Cerebellum (tissue), 5 donors: ENCODE results near the gene TDG.

DNA sequence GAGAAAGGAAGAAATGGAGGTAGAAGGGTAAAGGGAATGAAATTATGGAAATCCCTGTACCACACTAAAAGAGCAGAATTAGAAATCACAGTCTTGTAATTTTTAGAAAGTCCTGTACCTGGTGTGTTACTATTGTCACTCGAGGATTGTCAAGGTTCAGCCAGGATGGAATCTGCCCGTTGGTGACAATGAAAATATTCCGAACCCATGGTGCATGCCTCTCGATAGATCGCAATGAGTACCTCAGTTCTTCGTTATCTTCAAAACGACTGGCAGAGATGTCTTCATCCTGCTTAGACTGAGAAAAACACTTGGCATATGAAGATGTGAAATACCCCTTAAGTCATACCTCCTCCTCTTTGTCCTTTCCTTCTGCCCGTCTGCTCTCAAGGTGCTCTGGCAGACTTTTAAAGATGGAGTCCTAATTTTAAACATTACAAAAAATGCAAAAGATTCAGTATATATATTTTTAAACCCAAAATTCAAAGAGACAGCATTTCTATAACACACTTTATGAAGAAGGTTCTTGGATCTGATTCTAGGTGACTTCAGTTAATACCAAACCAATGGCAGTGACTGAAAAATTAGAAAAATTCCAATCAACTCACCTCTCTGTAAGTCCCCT is 31.1 kb upstream of the SYCP3 start:
- PRO-cap, 3 experiments, result no peak in any of the 3 experiments
- RAMPAGE, long total RNA, result no peak

- PRO-cap, 3 experiments, result no peak in any of the 3 experiments
- RAMPAGE, long total RNA, result no peak
These were observed 38.1 kb upstream of the SYCP3 start for GRCh38 chr12:101777176-101777995.

- PRO-cap, 3 experiments, result no peak in any of the 3 experiments
- RAMPAGE, long total RNA, result no peak
These were observed 47.9 kb downstream of the DRAM1 start for GRCh38 chr12:101925142-101925777.

DNA sequence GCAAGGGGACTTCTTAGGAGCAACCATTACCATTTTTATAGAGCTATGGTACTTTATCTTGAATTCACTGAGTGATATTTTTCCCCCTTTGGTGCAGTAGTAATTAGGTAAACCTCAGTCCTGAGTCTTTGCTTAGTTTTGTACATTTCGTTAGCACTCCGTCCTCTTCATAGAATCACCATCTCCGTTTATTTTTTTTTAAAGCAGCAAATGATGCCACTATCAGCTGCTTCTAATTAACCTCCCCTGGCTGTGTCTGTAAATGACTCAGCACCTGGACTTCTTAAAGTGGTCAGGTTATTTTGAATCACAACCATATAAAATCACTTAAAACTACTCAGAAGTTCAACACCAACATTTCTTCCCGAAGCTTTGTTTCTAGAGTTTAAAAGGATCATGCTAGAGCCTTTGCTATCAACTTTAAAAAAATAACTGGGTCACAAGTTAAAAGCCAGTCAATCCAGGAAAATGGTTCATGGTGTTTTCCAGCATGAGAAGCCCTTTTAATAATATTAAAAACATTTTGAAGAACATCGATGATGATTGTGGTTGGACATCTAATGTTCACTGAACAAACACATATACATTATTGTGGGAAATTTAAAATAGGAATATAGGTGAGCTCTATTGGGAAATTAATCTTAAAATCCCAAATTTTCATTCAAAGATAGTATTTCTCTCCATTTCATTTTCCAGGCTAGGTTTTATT is 6.2 kb upstream of the WASHC3 start:
- PRO-cap, 3 experiments, result no peak in any of the 3 experiments
- RAMPAGE, long total RNA, result no peak

DNA sequence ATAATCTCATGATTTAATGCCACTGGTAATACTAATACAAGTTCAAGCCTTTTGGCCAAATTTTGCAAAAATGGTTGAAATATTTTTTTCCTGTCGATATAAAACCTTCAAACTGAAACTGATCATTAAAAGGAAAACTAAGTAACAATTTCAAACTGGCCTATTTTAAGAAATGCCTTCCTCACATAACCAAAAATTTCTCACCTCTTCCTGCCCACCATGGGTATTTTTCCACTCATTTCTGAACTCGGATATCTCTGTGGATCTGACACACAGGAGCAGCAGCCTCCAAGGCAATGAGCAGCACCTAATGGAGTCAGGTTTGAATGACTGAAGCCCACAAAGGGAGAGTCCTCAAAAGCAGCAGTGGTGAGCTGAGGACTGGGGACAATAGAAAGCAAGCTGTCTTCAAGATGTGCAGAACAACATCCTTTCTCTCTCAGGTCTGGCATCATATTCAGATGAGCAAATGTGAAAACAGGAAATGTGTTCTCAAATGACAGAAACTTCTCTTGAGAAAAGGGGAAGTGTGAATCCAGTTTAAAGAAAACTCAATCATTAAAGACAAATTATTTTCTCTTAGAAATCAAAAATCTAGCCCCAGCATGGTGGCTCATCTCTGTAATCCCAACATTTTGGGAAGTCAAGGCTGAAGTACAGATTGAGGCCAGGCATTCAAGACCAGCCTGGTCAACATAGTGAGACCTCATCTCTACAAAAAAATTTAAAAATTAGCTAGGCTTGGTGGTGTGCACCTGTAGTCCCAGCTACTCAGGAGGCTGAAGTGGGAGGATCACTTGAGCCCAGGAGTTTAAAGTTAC is 54.3 kb downstream of the C12orf42 start:
- PRO-cap, 3 experiments, result no peak in any of the 3 experiments
- RAMPAGE, long total RNA, result no peak

DNA sequence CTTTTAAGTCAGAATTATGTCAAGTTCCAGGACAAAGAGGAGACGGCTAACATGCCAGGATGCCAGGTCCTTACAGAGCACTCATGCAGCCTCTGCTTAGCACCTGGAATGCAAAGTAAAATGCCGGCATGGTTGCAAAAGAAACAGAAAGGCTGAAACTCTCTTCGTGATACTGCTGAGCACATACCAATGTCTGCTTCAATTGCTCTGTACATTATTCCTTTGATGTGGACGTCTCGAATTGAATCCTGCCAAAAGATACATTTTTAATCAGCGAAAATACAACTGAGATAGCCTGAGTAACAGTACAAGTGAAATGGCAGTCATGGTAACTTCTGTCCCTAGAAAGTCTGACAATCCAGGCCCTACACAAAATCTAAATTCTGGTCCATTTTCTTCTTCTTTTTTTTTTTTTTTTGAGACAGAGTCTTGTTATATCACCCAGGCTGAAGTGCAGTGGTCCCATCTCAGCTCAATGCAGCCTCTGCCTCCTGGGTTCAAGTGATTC is 47.2 kb downstream of the NT5DC3 start:
- PRO-cap, 3 experiments, result no peak in any of the 3 experiments
- RAMPAGE, long total RNA, result no peak

DNA sequence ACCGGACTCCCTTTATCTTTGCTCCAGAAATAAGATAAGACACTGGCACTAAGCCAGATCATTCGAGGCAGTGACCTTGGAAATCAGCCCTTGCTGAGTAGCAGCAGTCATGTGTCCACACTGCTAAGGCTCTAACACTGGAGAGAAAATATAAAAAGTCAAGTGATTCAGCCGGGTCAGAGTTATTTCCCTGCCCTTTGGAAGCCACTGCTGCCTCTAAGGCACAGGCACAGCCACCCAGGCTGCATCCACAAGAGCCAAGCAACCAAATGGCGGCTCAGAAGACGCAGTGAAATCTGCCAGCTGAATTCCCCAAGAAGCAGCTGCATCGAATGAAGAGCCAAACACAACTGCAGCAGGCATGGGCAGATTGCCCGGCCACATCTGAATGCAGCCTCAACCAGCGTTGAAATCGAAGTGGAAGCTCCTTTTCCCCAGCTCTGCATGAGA is 40.7 kb downstream of the NT5DC3 start:
- PRO-cap, 3 experiments, result no peak in any of the 3 experiments
- RAMPAGE, long total RNA, result no peak

DNA sequence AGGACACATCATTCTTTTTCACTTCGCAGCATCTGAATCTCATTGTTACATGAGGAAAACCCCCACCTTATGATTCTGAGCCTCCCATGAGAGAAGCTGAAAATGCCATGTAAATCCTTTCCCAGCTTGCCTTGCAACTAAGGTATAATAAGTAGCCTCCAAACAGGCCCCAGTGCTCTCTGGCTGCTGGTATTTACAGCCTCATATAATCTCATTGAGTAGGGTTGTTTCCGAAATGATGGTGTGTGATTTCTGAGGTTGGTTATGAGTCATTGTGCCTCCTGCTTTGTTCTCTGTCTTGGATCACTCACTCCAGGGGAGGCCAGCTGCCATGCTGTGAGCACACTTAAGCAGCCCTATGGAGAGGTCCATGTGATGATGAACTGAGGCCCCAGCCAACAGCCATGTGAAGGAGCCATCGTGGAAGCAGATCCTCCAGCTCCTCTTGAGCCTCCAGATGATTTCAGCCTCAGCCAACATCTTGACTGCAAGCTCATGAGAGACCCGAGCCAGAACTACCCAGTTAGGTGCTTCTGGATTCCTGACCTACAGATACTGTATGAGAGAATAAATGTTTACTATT is 4.9 kb upstream of the HSP90B1 start:
- PRO-cap, 3 experiments, result no peak in any of the 3 experiments
- RAMPAGE, long total RNA, result no peak

GRCh38 chr12:103929066-103929806 is 974 bp upstream of the HSP90B1 start:
- PRO-cap, 3 experiments, result peak in 3 of 3 experiments; most common plus-strand start chr12:103929329 (in 1); most common minus-strand start chr12:103929478 (in 3)
- RAMPAGE, long total RNA, result no peak

DNA sequence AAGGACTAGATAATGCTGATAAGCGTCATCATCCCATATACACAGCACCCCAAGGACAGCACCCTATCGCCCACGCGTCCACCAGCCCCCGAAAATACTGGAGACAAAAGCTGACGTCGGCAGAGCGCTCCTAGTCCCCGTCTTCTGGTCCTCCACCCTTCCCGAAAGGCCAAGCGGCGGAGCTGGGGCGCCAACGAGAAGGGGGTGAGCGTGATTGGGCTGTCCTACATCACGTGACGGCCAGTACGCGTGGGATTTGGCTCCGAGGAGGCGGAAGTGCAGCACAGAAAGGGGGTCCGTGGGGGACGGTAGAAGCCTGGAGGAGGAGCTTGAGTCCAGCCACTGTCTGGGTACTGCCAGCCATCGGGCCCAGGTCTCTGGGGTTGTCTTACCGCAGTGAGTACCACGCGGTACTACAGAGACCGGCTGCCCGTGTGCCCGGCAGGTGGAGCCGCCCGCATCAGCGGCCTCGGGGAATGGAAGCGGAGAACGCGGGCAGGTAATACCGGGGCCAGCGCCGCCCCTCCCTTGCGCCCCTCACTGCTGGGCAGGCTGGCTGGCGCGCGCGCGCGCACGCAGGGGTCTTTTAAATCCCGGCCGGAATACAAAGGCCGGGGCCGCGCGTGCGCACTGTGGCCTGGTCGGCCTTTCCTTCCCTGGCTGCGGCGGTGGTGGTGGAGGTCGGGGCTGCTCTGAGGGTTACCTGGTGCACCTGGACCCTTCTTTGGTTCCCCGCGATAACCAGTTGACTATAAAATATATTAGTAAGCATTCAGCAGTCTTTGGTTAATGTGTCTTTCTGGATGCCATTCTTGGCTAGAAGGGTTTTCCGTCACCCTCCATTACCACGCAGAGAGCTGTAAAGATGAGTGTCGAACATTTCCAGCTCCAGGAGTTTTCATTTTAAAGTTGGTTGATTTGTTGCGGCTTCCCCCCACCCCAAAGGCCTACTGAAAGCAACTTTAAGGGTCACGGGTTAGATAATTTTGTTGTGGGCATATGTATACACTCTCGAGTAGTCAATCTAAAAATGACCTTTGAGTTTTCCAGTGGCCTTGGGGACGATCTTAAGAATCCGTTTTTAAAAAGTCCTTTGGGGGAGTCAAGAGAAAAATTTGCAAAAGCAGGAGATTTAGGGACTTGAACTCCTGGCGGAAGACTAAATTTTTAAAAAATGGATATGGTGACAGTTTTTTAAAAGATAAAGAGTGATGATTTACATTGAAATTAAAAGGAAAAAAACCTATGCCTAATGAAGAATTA is at the start of gene TDG:
Gene TDG (plus strand): TSS at position 311 of the 1,263 bp plus-strand sequence.
- PRO-cap, 3 experiments, result peak in 3 of 3 experiments; most common plus-strand start position 286 of the sequence (in 2); most common minus-strand start position 561 of the sequence (in 3)
- RAMPAGE, long total RNA, result start-site peak on the plus strand centred at position 344 of the sequence, 73 bp wide, 298 and 180 reads in 2 replicates

DNA sequence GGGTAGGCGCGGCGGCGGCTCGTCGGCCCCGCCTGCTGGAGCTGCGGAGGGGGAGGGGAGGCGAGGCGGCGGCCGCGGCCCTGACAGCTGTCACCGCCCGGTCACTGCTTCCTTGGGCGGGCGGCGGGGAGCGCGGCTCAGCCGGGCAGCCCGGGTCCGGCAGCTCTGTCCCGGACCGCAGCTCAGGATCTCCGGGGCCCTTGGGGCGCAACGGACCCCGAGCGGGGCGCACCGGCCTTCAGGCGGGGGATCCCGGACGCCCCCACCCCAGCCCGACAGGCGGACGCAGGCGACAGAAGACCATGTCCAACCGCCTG is 349 bp downstream of the HCFC2 start:
- PRO-cap, 3 experiments, result no peak in any of the 3 experiments
- RAMPAGE, long total RNA, result no peak

DNA sequence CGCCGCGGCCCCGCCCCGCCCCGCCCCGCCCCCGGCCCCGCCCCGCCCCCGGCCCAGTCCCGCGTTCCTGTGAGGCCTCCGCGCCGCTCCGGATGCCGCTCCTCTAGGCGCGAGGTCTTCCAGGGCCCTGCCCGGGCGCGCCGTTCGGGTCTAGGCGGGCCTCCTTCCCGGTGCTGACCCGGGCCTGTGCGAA is 207 bp upstream of the NFYB start:
- PRO-cap, 3 experiments, result peak in 3 of 3 experiments; most common plus-strand start position 56 of the sequence (in 3)
- RAMPAGE, long total RNA, result no peak

DNA sequence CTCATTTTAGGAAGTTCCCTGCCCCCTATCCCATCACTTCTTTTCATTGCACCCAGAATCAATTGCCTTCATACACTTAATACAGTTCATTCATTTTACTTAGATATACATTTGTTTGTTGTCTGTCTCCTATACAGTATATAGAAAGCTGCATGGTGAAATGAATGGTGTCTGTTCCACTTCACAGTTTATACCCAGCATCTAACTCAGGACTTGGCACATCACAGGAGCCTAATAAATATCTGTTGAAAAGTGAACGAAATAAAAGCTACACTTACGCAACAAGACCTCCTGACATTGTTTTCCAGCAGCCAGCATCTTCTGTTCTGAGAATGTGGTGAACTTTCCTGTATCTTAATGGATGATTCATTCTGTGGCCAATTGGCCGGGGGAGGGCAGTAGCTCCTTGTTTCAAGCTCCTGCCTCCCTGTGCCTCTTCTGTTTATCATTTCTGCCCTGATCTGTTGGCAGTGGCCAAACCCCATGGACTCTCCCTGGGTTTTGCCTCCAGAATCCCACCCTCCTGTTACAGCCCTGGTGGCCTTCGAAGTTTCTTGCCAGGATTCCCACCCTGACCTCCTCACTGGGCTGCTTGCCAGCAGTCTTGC is 38.1 kb upstream of the TXNRD1 start:
- PRO-cap, 3 experiments, result no peak in any of the 3 experiments
- RAMPAGE, long total RNA, result no peak

- PRO-cap, 3 experiments, result peak in 3 of 3 experiments; most common plus-strand start chr12:104287046 (in 2); most common minus-strand start chr12:104287304 (in 2)
- RAMPAGE, long total RNA, result no peak
These were observed 16.7 kb upstream of the EID3 start for GRCh38 chr12:104286459-104287568.

GRCh38 chr12:104288401-104289329 is 14.9 kb upstream of the EID3 start:
- PRO-cap, 3 experiments, result peak in 3 of 3 experiments; most common plus-strand start chr12:104288929 (in 3); most common minus-strand start chr12:104289114 (in 3)
- RAMPAGE, long total RNA, result no peak

DNA sequence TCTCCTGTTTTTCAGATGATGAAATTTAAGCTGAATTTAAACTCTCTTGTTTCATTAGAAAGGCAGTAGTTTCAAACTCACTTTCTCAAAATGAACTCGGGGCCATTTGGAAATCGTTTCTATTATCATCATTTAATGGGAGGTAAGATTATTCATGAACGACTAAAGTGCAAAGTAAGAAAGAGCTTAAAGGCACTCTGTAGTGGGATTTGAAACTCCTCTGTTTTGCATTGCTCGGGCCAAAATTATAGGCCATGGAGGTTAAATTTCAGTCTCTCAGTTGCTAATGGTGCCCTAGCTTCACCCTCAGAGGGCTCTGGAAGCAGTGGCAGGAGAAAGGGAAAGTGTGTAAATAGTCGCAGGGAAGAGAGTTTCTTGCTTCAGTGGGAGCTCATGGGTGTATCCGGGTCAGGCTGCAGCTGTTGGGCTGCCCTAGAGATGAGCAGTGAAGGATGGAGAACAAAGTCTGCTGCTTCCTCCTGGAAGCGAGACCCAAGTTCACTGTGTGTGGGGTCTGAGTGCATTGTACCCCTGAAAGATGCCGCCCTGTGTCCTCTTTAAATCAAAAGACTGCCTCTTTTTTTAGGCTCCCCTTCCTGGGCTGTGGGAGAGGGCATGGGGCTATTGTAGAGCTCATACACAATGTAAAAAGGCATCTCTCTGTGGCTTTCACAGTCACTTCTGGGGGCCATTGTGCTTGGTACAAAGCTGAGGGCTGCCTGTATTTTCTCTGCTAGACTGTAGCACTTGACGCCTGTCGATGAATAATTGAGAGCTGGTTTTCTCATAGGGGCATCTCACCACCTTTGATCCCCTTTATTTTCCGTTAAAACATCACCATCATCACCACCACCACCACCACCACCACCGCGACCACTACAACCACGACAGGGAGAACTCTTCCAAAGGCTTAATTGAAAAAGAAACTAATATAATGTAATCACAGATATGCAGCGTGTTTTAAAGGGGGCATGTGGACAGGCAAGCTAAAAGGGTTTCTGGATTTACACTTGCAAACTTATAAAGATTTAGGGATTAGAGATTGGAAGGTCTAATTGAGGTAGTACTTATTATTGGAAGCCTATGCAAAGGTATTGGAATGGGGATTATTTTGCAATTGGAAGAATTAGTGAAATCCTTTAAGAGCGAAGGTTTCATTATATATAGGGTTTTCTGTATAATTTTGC is 16.7 kb downstream of the CHST11 start:
- PRO-cap, 3 experiments, result no peak in any of the 3 experiments
- RAMPAGE, long total RNA, result no peak

DNA sequence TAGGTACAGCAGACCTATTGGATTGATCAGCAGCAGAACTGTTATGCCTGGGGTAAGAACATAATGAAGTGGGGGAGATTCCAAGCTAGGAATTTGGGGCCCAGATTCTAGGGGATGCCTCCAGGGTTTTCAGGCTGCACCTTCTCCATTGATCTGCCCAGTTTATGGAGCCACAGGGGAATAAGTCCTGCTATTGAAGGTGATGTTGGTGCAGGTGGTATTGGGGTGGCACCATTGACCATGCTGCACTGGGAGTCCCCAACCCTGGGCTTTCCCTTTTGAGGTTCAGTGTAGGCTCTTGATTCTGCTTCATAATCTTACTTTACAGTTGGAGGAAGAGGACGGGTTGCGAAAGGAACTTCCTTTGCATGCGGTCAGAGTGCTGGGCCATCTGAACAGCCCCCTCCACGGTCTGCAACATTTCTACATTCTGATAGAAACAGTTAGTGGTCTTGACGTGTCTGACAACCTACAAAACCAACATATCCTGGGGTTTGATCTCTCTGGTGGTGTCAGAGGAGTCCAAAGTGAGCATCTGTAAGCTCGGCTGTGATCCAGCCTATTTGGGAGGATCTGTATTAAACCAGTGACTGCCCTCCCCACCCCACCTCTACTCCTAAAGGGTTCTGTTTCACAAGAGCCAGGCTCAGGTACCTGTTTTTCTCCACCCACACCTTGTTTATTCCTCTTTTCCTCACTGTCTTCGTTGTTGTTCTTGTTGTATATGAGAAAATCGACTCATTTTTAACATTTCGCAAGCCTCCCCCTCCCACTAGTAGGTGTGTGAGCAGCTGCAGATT is 113.0 kb downstream of the CHST11 start:
- PRO-cap, 3 experiments, result no peak in any of the 3 experiments
- RAMPAGE, long total RNA, result no peak

DNA sequence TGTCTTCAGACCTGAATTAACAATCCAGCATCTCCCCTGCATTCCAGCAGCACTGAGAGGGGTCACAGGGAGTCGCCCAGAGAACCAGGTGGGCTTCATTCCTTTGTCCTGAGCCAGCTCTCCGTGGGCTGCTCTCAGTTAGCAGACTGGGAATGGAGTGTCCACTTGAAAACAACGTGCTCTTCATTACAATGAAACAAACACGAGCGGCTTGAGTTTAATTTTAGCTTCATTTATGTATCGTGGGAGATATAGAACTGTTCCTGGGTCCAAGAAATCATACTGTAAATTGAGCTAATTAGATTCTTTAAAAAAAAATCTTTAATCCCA is 140.2 kb downstream of the CHST11 start:
- PRO-cap, 3 experiments, result no peak in any of the 3 experiments
- RAMPAGE, long total RNA, result no peak

DNA sequence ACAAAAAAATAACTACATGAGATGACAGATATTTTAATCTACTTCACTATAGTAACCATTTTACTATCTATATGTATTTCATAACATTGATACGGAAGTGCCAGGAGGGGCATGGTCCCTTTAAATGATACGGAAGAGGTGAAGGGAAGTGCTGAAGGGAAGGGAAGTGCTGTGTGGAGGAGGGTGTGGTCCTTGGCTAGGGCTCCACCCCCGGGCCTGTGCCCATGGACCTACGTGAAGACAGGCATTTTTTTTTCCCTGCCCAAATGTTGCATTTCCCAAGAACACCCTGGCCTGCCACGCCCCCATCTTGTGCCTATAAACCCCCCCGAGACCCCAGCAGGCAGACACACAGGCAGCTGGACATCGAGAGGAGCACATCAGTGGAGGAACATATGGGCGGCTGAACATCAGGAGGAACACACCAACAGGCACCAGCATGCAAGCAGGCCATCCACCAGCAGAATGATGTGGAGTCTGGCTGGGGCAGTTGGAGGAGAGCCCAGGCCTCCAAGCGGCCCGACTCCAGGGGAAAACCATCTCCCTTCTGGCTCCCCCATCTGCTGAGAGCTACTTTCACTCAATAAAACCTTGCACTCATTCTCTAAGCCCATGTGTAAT is 134.1 kb downstream of the SLC41A2 start:
- PRO-cap, 3 experiments, result no peak in any of the 3 experiments
- RAMPAGE, long total RNA, result no peak

DNA sequence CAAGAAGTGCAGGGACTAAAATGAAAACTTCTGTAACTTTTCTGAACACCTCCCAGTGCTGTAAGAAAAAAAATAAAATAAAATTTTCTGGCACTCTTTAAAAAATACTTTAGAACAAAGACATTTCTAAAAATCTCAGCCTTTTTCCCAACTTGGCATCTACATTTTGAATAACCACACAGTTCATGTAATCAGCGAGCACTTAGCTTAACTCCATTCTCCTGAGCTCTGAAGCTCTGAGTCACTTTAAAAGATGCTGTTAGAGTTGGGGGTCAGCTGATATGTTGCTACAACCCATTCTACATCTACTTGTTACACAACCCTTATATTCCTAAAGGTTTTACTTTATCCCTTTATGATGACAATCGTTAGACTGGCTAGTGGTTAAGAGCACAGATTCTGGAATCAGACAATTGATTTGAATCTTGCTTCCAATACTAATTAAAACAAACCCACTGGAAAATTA is 48.4 kb downstream of the SLC41A2 start:
- PRO-cap, 3 experiments, result no peak in any of the 3 experiments
- RAMPAGE, long total RNA, result no peak